Metastatic Pancreatic Carcinoma in the Ovary (tissue), 1 donor: ENCODE measurements around the gene DUSP13.

- PRO-cap = no peak
These were observed 32.4 kb downstream of the AP3M1 start for GRCh38 chr10:74118043-74118819.

- PRO-cap = no peak
These were observed 87.2 kb downstream of the ADK start for GRCh38 chr10:74238311-74238510.

- PRO-cap = no peak
These were observed 313.6 kb downstream of the ADK start for GRCh38 chr10:74464333-74465316.

DNA sequence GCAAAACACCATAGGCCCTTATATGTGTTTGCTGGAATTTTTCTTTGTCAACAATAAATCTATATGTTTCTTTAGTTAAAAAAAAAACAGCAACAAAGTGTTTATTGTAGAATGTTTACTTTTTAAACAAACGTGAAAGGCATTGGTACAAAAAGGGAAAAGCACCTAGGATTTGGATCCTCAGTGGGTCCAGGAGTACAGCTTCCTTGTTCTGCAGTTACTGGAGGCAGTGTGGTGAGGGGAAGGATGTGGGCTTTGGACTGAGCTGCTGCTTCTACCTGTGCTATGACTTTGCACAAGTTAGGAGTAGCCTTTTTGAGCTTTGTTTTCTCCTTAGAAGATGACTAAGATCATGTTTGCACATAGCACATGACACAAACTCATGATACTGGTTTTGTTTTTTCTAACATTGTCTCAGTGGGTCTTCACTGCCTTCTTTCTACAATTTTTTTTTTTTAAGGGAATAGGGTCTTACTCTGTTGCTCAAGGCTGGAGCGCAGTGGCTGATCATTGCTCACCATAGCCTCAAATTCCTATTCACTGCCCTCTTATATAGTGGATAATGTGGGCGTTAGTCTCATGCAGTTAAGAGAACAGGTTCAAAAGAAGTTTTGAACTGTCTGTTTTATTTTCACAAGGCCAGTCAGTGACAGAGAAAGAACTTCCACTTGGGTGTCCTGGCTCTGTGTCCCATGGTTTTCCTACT lies 71.8 kb downstream of the KAT6B start:
- PRO-cap = no peak

GRCh38 chr10:75028272-75029492 lies 44.8 kb downstream of the DUSP29 start:
- PRO-cap = no peak

DNA sequence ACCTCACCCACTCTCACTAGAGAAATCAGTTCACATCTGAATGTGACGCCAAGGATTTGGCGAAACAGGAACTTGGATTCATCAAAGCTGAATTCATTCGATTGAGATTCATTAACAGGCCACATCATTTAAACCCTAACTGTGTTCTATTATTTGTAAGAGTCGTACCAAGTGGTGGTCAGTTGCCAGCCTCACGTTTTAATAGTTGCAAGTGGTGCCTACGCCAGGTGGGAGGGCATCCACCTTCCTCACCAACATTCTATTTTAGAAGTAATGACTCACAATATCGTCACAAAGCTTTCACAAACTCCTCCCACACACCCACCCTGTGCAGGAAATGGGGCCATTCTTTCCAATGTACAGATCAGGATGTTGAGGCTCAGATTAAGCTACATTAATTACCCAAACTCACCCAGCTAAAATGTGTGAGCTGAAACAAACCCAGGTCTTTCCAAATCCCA lies 39.4 kb downstream of the DUSP29 start:
- PRO-cap = no peak

- PRO-cap = no peak
These were observed 252 bp downstream of the DUSP13 start for GRCh38 chr10:75099111-75099408.

DNA sequence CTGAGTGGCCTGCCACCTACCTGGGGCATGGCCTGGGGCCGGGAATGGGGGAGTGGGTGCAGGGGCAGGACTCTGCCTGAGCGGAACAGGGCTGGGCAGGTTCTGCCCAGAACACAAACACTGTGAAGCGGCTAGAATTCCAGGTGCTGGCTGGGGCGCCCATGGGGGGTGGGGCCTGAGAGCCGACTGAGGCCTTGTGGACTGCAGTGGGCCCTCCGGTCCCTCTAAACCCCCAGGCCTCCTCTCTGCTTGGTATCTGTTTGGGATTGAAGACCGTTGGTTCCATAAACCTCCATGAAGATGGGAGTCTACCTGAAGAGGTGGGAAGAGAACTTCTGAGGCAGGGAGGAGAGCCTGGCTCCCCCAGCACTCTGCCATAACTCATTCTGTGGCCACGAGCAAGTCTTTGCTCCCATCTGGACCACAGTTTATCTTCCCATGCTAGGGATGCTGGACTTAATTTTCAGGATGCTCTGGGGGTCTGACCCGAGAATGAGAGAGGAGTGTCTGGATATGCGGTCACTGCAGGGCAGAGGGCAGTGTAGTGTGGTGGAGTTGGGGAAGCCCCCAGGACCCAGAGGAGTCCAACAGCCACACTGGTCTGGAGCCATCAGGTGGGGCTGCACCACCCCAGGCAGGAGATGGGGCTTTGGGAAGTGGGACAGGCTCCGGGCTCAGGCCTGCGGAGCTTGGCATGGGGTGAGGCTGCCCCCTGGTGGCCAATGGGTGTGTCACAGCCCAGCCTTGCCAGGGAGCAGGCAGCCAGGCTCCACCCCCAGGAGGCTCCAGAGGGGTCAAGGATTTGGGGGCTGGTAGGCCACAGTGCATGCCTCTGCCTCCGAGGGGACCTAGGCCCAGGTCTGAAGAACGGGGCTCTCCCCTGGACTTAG lies at the start of gene DUSP13:
Gene DUSP13, minus strand, starts transcription at position 104 of the 890 bp plus-strand sequence.
- PRO-cap = no peak

- PRO-cap = no peak
These were observed 262 bp downstream of the VDAC2 start for GRCh38 chr10:75210915-75211201.

GRCh38 chr10:75231909-75232575 lies 3.7 kb downstream of the COMTD1 start:
- PRO-cap = no peak

DNA sequence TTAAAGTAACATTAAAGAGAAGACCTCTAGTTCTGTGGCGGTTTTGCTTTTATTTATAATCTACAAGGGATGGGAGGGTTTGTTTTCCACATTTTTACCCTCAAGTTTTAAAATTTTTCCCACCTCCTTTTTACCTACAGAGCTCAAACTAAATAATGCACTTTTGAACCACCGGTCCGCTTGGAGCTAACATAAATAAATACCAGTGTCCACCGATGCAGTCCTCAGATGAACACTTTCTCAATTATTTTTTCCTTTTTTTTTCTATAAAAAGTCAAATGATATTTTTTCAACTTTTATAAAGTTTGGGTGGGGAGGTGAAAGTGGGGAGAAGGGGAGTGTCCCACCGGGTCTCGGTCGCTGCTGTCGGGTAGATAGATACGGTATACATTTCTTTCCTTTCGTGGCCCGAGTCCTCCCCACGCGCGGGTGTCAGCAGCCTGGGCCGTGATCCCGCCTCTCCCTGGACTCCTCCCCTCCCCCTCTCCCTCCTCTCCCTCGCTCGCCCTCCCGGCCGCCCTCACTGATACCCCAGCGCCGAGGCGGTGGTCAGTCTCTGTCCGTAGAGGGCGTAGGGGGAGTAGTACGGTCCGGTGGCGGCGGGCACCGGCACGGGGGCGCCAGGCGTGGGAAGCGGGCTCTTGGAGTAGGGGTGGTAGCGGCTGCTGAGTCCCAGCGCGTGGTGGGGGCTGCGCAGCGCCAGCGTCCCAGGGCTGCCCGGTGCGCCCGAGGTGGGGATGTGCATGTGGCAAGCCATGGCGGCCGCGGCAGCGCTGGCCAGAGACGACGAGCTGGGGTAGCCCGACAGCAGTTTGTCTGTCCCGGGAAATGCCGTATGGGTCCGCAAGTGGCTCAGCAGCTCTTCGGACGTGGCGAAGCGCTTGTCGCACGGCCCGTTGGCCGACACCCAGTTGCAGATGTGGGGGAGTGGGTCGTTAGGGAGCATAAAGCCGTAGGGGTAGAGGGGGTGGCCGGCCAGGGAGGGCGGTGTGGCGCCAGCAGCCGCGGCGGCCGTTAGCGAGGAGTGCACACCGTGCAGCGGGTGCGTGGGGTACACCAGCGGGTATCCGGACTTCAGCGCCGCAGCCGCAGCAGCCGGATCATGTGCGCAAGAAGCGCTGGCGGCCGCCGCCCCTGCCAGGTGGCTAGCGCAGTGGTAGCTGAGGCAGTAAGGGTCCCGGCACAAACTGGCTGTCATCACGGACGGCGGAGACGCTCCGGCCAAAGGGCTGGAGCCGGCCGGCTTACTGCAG lies 2.9 kb downstream of the ZNF503 start:
- PRO-cap = no peak

GRCh38 chr10:75430131-75431053 lies 1.0 kb upstream of the LRMDA start:
- PRO-cap = no peak

DNA sequence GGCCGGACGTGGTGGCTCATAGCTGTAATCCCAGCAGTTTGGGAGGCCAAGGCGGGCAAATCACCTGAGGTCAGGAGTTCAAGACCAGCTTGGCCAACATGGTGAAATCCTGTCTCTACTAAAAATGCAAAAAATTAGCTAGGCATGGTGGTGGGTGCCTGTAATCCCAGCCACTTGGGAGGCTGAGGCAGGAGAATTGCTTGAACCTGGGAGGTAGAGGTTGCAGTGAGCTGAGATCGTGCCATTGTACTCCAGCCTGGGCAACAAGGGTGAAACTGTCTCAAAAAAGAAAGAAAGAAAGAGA lies 9.3 kb downstream of the LRMDA start:
- PRO-cap = no peak

- PRO-cap = no peak
These were observed 79.9 kb downstream of the LRMDA start for GRCh38 chr10:75511153-75511914.

GRCh38 chr10:75522952-75523463 lies 91.6 kb downstream of the LRMDA start:
- PRO-cap = no peak

DNA sequence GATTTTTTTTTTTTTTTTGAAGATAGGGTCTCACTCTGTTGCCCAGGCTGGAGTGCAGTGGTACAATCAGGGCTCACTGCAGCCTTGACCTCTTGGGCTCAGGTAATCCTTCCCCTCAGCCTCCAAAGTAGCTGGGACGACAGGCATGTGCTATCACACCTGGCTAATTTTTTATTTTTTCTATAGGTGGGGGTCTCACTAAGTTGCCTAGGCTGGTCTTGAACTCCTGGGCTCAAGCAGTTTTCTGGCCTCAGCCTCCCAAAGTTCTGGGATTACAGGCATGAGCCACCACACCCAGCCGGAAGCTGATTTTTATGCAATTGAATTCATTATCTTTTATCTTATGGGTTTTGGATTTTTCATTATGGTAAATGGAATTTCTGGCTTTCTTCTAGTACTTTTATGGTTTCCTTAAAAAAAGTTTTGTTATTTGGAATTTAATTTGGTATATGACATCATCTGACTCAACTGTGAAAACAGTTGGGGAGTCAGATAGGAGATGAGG lies 158.6 kb downstream of the LRMDA start:
- PRO-cap = no peak

DNA sequence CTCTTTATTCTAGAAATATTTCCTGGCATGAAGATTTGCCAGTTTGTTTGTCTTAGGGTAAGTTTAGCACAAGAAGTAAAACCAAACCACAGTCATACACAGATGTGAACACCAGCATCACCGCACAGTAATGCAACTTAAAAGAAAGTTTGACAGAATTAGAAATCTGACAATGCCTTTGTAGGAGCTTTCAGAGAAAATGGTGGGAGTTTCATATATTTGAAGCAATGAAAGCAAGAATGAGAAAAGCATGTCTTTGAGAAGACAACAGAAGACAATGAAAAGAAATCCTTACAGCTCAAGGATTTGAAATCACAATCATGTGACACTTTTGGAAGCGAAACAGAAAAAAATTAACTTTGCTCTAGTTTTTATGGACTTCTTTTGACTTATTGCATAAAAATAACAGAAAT lies 223.2 kb downstream of the LRMDA start:
- PRO-cap = no peak

DNA sequence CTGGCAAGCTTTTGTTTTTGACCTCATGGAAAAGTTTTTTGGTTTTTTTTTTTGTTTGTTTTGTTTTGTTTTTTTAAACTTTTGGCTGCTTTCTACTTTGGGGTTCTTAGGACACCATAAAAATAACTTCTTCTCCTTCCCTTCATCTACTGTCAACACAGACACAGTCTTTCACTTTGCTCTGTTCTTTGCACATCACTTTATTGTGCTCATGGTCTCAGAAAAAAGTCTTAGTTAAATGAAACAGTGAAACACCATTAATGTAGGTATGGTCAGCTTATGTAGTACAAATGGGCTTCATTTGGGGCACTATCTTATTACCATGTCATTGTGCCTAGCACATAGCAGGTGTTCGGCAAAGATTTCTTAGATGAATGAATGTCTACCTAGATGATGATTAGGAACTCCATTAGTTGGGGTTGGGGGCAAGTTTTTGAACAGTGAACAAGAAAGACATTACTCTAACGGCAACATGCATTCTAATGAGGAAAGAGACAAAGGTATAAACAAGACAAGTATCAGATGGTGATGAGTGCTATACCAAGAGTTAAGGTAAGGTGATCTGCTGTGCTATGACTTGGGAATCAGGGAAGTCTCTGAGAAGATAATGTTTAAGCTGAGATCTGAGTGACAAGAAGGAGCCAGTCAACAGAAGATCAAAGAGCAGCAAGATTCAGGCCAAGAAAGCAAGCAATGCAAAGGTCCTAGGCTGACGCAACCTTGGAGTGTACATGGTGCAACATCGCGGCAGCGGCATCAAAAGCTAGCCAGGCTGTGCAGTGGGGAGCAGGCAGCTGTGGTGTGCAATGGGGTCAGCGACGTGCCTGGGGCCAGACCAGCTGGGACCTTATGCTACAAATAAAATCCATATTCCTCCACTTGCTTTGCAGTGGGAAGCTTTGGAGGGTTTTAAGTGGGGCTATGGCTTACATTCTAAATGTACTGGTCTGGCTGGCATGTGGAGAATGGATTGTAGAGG lies 323.9 kb downstream of the LRMDA start:
- PRO-cap = no peak

DNA sequence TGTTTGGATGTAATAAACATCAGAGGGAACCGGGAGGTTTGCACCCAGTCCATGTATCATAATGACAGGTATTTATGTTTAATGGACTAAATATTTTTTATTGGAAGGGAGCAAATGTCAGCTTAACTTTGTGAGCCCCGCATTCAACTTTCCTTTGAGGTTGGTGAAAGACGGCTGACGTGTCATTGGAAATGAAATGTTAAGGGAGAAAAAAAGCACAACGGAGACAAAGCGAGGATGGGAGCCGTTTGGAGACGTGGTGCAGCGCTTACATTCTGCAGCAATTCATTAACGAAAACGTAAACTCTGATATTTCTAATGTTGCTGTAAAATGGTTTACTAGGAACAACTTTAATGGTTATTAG lies 1092.7 kb downstream of the LRMDA start:
- PRO-cap = unidirectional peak, plus-strand start at position 229 of the sequence

GRCh38 chr10:77037432-77037698 lies 600.2 kb downstream of the KCNMA1 start:
- PRO-cap = no peak